Astrocyte (in vitro differentiated cells and primary cell): Measurements from ENCODE around the genes PTPN1, BCAS4 and ADNP.

DNA sequence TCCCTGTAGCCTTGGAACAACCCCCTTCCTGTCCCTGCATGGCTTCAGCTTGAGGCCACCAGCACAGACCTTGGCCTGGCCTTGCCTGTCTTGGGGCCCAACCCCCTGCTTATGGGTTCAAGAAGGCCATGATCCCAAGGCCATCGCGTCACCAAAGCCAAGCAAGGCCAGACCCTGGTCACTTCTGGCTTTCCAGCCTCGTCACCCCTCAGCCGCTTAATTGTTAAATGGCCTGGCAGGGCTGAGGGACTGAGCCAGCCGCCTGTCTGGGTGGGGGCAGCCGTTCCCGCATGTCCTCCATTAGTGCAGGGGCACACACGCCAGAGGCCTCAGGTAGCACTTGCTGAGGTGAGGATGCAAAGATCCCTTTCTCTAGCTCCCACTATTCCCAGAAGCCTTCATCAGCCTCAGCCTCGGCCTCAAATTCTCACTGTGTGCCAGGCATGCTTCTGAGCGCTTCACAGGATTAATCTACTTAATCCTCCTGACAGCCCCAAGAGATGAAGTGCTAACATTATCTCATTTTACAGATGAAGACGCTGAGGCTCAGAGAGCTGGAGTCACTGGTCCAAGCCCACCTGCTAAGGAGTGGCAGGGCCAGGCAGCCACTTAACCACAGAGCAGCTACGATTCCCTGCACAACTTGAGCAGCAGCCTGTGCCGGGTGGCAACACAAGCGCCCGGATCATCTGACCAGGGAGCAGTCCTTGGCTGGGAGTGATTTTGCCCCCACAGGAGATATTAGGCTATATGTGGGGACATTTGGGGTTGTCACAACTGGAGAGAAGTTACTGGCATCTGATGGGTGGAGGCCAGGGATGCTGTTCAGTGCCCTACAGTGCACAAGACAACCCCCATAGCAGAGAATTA is 93.4 kb upstream of the PTPN1 start:
- PRO-cap = no peak
- RRBS, 2 experiments = no CpG with 5 or more reads among the region's 15 CpGs

DNA sequence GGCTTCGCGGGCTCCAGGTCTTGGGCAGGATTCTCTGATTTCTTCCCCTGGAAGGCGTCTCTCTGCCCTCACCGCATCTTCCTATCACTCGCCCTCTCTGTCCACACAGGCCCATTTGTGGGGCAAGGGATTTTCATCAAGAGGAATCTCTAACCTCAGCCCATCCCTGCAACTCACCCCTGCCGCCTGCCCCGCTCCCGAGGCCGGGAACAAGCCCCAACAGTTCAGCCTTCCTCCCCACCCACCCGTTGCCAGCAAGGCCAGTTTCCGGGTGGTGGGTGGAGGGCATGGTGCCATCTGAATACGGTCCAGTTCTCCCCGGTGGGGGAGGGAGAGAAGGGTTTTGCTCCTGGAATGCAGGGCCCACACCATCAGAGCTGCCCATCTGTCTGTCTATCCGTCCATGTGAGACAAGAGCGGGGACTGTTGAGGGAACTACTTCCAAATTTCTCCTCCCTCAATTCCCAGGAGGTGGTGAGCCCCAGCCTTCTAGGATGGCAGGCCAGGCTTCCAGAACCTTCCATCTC is 79.5 kb upstream of the PTPN1 start:
- PRO-cap = no peak
- RRBS, 2 experiments = 7 to 20% methylated on average over 3 to 5 of the region's 15 CpGs

DNA sequence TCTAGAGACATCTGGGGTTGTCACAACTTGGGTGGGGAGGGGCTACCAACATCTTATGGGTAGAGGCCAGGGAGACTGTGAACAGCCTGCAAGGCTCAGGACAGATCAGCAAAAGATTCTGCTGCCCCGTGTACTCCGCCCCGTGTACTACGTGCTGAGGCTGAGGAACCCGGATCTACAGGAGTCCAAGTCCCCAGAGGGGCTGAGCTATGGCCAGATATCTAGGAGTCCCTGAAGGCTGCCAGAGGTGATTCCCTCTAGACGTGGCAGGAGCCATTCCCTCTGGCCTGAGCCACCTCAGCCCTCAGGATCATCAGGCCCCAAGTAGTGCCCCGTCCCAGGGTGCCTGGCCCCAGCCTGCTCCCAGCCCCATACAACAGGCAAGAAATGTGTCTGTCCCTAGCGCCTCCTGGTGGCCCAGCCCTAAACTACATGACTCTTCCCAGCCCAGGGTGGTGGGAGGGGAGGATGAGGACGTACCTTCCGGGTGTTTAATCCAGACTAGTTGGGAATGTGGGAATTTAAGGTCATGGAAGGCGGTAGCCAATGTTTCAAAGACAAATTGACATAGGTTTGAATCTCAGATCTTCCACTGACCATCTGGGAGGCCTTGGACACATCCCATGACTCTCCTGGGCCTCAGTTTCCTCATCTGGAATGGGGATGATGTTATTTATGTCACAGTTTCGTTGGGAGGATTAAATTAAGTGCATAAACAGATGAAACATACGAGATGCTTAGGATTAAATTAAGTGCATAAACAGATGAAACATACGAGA is 49.5 kb upstream of the PTPN1 start:
- PRO-cap = no peak
- RRBS, 2 experiments = no CpG with 5 or more reads among the region's 14 CpGs

- PRO-cap = no peak
- RRBS, 2 experiments = no CpG with 5 or more reads among the region's 3 CpGs
Measured at GRCh38 chr20:50468136-50468378, 42.1 kb upstream of the PTPN1 start.

GRCh38 chr20:50502616-50503357 is 7.4 kb upstream of the PTPN1 start:
- PRO-cap = no peak
- RRBS, 2 experiments = no CpG with 5 or more reads among the region's 7 CpGs

GRCh38 chr20:50510319-50511132 is at the start of gene PTPN1:
PTPN1 (plus strand) TSS chr20:50510383.
- PRO-cap = bidirectional peak, plus-strand start at chr20:50510383, minus-strand start at chr20:50510073
- RRBS, 2 experiments = 3% methylated on average over 14 to 18 of the region's 58 CpGs

- PRO-cap = no peak
- RRBS, 2 experiments = no CpG with 5 or more reads among the region's 5 CpGs
Measured at GRCh38 chr20:50514599-50515230, 4.5 kb downstream of the PTPN1 start.

GRCh38 chr20:50586126-50587104 is 76.2 kb downstream of the PTPN1 start:
- PRO-cap = no peak
- RRBS, 2 experiments = no CpG with 5 or more reads among the region's 17 CpGs

GRCh38 chr20:50590182-50591088 is 80.3 kb downstream of the PTPN1 start:
- PRO-cap = no peak
- RRBS, 2 experiments = no CpG with 5 or more reads among the region's 18 CpGs

DNA sequence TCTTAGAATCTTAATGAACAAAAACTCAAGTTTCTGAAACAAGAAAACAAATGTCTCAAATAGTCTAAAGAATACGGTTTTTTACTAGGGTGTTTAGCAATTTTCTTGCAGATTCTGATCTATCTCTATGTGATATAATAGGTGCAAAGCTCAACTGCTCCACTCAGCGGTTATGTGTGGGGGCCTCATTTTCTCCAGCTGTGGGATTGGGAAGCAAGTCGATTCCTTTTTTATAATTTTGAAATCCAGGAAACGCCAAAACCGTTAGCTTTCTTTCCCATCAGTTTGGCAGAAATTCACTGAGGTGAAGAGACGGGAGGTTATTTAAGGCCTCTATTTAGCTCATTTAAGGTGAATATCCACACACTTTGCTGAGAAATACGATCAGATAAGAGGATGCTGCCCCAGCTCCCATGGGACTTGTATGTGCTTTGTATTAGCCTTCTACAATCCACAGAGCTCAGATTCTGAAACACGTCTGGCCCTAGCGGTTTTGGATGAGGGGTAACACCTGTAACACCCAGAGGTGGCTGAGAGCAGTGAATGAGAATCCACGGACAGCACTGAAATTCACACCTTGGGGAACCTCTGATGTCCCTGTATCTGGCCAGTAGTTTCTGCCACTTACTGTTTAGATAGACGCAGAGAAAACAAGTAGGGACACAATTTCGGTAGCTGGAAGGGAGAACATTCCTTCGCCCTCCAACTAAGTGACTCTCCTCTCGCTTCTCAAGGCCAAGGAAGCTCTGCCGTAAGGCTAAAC is 6.6 kb upstream of the BCAS4 start:
- PRO-cap = no peak
- RRBS, 2 experiments = no CpG with 5 or more reads among the region's 15 CpGs

DNA sequence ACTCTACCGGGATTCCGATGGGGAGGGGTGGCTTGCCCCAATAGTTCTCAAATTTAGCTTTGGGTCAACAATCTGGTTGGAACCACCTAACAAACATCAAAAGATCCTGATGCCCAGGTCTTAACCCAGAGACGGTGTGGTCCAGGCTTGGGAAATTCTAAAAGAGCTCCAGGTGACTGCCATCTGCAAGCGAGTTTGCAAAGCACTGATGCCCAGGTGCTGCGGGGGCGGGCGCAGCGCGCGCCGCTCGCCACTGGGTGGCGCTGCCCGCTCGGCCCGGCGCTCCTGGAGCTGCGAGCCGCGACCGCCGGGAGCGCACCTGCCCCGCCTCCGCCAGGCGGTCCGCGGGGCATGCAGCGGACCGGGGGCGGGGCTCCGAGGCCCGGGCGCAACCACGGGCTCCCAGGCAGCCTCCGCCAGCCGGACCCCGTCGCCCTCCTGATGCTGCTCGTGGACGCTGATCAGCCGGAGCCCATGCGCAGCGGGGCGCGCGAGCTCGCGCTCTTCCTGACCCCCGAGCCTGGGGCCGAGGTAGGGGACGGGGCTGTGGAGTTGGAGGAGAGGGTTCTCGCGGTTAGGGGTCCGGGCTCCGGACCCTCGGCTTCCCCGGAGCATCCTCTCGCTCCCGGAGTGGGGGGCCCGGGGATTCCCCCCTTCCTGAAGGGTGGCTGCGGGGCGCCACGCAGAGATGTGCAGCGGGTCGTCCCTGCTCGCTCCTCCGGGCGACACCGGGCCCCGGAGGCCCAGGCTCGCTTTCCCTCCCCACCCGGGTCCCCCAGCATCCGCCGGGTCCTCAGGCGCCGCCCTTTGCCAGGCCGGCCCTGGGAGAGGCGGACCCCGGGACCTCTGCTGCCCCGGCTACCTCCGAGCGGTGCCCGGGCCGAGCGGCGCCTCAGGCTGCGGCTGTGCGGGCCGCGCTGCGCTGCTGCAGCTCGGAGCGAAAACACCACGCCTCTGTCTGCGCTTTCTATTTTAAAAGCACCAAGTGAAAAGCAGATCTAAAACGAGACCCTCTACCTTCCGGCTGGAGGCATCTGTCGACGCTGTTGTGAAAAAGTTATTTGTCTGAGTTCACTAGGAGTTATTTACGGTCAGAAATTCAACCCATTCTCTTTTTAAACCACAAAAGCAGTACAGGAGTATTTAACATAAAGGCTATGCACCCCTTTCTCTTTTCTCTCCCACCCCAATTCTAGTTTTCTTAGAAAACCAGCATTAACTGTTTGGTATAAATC is at the start of gene BCAS4:
Gene BCAS4, plus strand, starts transcription at position 419 of the 1,235 bp plus-strand sequence.
- PRO-cap = no peak
- RRBS, 2 experiments = 2% methylated on average over 25 to 35 of the region's 101 CpGs

GRCh38 chr20:50804802-50805127 is 9.9 kb downstream of the BCAS4 start:
- PRO-cap = no peak
- RRBS, 2 experiments = no CpG with 5 or more reads among the region's 6 CpGs

GRCh38 chr20:50915456-50916005 is 15.7 kb downstream of the ADNP start:
- PRO-cap = no peak
- RRBS, 2 experiments = no CpG with 5 or more reads among the region's 4 CpGs

DNA sequence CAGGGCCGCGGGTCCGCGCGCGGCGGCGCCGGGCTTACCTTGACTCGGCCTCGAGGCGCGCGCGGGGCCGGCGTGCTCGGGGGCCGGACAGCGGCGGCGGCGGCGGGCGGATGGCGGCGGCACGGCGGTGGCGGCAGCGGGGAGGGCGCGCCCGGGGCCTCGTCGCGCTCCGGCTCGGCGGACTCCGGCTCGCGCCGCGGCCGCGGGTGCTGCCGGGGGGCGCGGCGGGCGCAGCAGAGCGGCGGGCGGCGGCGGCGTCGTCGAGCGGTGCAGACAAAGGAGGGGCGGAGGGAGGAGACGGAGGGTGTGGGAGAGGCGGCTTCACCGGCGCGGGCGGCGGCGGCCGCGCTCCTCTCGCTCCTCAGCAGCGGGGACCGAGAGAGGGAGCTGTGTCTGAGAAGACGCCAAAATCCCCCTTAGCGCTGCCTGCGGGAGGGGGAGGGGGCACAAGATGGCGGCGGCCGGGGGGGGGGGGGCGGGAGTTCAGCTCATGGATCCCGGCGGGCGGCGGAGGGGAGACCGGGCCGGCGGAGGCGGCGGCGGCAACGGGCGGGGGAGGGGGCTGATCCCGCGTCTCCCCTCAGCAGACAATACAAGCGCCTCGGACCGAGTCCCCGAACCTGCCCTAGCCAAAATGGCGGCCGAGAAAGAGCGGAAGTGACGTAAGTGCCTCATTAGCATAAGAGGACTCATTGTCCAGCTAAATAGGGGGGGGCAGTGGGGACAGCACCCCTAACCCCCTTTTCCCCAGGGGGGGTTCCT is at the start of gene ADNP:
Gene ADNP, minus strand, starts transcription at position 650 of the 762 bp plus-strand sequence.
- PRO-cap = bidirectional peak, plus-strand start outside the sequence, minus-strand start at position 651 of the sequence
- RRBS, 2 experiments = 1% methylated on average over 32 to 43 of the region's 104 CpGs

DNA sequence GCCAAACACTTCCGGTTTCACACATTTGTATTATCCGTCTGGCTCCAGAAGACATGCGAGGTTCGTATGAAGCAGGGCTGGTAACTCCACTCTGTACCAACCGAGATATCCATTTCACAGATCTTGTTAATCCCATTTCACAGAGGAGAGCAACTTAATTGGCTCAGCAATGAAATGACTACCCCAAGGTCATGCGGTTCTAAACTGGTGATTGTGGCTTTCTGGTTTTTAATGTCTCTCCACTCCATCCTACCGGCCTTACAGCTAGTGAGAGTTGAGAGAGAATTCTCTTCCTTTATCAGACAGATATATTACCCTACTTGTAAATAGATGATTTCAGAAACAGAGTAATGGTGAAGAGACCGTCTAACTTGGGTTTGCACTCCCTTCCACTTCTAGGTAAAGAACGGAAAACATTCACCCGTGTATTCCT is 61.4 kb upstream of the KCNG1 start:
- PRO-cap = no peak
- RRBS, 2 experiments = no CpG with 5 or more reads among the region's 10 CpGs

- PRO-cap = no peak
- RRBS, 2 experiments = no CpG with 5 or more reads among the region's 1 CpG
Measured at GRCh38 chr20:51500835-51501487, 41.6 kb downstream of the NFATC2 start.

- PRO-cap = no peak
- RRBS, 2 experiments = 94% methylated on average over 13 to 20 of the region's 67 CpGs
Measured at GRCh38 chr20:51522951-51523907, 19.3 kb downstream of the NFATC2 start.

DNA sequence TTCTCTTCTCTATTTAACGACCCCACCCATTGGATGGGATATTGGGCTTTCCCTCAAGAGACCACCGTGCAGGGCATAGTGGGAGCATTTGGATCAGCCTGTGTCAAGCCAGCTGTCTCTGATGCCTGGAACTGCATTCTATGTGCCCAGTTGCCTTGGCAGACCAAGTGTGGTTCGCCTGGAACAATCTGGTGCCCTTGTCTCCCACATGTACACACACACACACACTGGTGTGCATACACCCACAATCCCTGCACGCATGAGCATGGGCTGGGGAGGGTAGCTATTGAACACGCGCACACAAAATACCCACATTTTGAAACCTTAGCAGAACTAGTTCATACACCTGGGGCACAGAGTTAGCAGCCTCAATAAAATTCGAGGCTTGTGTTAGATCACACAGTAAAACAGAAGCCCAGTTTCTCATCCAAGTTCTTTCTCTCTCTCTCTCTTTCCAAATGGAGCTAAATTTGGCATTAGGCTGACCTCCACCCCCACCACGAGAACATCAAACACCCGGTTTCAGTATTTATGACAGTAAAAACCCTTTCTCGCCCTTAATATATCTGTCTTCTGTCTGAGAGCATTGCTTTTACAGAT is 18.1 kb upstream of the NFATC2 start:
- PRO-cap = no peak
- RRBS, 2 experiments = no CpG with 5 or more reads among the region's 10 CpGs

DNA sequence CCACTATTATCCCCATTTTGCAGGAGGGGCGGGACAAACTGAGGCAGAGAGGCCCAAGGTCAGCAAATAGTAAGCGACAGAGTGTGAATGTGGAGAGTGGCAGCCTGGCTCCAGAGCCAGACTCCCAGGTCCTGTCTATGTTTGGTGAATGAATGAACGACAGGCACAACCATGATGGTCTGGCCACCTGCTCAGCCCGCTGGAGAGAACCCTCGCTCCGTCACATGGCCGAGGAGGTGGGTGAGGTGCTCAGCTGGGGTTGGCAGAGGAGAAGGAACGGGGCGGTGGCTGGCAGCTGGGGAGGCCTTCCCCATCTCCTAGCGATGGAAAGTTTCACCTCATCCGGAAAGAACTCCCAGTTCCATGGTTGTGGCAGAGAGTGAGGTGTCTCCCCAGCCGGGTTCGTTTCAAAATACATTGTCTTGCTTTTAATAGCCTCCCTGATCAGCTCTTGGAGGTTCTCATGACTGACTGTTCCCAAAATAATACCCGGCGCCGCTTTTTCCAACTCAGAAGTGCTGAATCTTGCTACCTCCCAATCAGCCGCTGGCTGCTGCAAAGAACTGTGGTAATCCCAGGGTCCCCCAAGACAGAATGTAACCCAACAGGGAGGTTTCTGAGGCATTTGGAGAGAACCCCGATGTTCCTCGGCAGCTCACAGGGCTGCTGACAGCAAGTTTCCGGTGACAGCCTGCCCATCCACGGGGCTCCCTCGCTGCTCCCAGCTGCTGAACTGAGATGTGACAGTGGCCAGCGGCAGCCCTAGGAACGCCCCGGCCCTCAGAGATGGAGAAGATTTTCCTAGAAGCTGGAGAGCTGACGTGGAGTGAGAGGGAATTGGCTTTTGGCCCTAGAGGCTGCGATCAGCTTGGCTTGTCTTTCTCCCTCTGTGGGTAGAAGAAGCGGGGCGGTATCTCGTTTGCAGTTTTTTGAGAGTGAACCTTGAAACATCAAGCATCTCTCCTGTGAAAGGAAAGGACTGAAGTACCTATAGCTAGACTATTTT is 28.0 kb upstream of the NFATC2 start:
- PRO-cap = no peak
- RRBS, 2 experiments = 37 to 53% methylated on average over 8 to 10 of the region's 30 CpGs

GRCh38 chr20:51583500-51584000 is 41.0 kb upstream of the NFATC2 start:
- PRO-cap = no peak
- RRBS, 2 experiments = no CpG with 5 or more reads among the region's 16 CpGs